ENCODE results near the genes POTEM and RNASE12.

DNA sequence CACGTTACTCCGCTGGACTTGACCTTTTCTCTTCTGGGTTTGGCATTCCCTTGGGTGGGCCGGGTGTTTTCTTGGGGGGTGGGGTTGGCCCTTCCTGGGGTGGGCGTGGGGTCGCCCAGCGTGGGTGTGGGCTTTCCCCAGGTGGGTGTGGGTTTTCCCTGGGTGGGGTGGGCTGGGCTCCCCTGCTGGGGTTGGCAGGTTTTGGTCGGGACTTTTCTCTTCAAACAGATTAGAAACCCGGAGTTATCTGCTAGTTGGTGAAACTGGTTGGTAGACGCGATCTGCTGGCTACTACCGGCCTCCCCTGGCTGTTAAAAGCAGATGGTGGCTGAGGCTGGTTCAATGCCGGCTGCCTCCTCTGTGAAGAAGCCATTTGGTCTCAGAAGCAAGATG is at the start of gene POTEM:
Gene POTEM, plus strand, starts transcription at position 270 of the 393 bp plus-strand sequence.
- PRO-cap = no peak
- RRBS, 2 experiments = no CpG with 5 or more reads among the region's 12 CpGs

DNA sequence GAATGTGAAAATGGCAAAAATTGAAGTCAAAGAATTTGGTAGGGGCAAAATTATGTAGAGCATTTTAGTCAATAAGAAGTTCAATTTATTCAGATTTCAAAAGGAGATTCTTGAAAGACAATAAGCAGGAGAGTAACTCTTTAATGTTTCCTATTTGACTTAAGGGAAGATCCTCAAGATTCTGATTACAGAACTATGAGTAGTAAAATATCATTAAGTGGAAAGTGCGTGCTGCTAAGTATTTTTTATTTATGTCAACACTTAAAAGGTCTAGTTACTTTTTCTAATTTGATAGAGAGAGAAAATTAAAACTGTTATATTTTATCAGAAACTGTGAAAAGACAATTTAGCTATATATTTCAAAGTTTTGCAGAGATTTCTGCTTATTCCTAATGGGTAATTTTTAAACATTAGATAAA is 6.6 kb downstream of the OR4N5 start:
- PRO-cap = no peak
- RRBS, 2 experiments = no CpG with 5 or more reads among the region's 1 CpG

DNA sequence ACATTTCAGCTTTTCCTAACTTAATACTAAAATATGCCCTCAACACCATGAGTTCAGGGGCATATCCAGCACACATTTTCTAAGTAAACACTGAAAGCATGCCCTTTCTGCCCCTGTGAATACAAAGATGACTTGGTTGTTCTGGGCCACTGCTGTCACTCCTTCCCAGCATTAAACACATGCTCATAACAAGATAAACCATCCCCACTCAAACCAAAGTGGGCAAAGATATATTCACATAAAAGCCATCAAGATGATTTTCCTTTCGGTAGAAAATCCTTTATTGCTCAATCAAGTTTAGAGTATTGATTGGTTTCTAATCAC is 2.0 kb downstream of the CCNB1IP1 start:
- PRO-cap = no peak
- RRBS, 2 experiments = no CpG with 5 or more reads among the region's 1 CpG

DNA sequence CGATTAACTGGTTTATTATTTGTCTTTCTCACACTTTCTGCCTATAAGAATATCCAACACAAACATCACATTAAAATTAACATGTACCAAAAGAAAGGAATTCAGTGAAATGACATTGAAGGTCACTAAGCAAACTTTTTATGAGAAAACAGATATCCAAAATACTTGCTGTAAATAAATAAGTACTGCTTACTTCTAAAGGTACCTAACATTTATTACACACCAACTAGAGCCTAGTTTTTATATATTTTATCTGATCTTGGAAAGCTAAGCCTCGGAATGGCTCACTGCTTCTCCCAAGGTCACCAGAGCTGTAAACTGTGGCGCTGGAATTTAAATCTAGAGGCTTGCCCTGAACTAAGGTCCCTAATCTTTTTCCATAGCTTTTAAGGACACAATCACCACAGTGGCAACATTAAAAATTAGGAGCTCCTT is 793 bp downstream of the CCNB1IP1 start:
- PRO-cap = no peak
- RRBS, 2 experiments = no CpG with 5 or more reads among the region's 3 CpGs

GRCh38 chr14:20417276-20418222 is 4.2 kb upstream of the TEP1 start:
- PRO-cap = no peak
- RRBS, 2 experiments = no CpG with 5 or more reads among the region's 7 CpGs

DNA sequence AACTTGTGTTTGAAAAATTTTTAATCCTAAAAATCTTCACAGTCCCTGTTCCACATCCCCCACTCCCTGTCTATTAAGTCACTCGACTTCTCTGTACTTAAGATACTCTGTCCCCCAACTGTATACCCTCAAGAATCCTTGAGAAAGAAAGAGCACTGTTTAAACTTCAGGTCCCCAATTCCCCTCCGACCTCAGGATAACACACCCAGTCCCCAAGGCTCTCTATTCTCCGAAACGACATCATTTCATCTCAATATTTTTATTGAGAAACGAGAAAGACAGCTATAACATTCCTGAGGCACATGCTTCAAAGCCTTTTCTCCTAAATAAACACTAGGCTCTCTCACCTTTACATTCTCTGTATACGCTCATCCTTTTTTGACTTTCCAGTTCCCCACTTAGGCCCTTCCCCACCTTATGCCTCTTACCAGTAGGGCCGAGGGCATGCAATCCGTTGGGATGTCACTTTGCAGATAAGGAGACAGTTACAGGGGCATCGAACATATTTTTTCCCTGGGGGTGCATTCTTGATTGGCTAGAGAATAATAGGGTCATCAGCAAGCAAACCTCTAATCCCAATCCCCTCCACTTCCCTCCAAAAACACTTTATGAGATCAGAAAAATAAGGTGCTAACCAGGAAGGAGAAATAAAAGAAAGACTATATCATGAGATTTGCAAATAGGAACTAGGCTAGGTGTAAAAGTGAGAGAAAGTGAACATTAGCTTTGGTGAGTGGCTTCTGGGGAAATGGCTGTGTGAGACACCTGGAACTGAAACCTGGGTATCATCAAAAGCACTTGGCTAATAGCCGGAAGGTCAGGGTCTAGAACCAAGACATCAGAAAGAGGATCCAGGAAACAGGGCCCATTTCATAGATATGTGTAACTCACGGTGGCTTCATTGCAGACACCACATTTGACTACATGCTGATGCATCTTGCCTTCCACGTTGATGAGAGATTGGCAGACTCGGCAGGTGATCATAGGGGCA is 1.2 kb downstream of the PIP4P1 start:
- PRO-cap = no peak
- RRBS, 2 experiments = no CpG with 5 or more reads among the region's 13 CpGs

DNA sequence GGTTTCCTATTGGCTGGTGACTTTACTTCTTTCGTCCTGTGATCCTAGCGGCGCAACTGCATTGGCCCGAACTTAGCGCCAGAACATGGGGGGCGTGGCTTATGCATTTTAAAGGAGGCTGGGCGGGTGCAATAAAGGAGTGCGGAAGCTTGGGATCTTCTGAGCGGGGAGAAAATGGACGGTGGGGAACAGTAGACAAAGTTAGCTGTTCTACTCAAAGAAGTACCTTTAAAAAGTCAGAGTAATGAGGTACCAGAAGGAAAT is 553 bp upstream of the PIP4P1 start:
- PRO-cap = unidirectional peak, plus-strand start at position 139 of the sequence
- RRBS, 2 experiments = no CpG with 5 or more reads among the region's 10 CpGs

DNA sequence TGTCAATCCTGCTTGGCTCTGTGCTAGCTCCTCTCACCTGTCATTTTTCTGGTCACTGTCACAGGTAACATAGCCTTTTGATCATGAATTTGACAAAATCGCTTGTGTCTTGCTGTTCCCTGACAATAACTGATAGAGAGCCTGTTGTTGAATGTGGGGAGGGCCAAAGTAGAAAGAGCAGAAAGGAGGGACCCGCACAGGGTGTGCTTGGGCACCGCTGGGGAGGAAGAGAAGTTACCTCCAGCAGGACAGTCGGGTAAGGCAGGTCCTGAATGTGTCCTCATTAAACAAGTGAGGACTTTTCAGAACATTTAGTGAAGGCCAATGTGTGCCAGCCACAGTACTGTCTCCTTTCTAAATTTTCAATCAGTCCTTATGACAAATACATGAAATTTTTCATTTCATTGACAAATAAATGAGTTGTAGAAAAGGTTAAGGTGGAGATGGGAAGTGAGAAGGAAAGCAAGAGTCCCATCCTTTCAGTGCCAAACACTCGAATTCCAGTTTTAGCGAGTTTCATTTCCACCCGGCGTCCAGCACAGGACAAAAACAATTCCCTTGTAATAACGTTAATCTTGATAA is at the start of gene RNASE12:
Gene RNASE12, minus strand, starts transcription at position 155 of the 582 bp plus-strand sequence.
- PRO-cap = no peak
- RRBS, 2 experiments = no CpG with 5 or more reads among the region's 9 CpGs

DNA sequence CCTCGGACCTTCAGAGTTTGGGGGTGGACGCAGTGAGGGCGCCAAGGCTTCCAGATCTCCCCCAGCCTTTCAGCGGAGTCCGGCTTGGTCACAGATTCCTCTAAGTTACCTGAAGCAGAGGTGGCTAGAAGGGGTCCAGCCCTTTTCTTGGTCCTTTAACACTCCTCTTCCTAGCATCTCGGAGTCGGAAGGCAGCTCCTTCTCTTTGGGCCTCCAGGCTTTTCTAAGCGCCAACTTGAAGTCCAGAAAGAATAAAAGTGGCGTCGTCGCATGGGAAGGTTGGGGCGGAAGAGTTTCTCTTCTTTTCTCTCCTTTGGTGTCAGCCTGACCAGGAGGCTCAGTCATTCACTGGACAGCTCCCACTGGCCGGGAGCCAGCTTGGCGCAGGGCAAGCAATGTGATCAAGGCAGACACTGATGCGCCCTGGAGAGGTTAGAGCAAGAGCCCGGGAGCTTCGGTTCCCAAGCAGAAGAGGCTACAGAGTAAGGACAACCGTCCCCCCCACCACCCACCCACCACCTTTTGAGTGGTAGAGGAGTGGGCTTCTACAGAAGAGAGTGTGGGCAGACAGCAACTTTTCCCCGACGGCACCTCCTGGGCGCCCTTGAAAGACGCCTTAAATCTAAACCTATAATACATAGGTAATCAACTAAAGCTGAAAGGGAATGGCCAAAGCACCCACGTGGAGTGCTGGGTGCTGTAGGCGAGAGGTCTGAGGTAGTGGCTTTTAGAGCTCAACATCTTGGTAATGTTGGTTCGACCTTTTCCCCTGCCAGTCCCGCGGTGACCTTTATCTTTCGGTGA is 9.4 kb downstream of the OR6S1 start:
- PRO-cap = no peak
- RRBS, 2 experiments = 3 to 5% methylated on average over 4 of the region's 28 CpGs

DNA sequence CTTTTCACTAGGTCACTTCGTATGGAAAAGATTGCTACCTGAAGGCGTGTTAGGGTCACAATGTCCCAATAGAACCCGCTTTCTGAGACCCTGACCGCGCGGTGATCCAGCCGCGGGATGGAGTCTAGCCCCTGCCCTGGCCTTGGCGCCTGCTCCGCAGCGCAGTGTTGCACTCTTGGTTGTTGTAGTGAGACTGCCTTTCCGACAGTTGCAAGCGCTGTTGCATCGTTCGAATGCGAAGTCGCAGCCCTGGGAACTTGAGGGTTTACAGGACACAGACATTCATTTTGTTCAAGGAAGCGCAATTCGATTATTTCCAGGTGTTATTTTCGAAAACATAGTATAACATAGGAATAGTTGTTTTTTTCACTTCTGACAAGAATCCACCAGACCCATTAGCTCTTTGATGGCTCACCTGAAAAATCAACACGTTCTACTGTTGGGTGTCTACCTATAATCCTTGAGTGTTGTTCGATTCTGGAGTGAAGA is 8.1 kb downstream of the OR6S1 start:
- PRO-cap = no peak
- RRBS, 2 experiments = no CpG with 5 or more reads among the region's 22 CpGs

DNA sequence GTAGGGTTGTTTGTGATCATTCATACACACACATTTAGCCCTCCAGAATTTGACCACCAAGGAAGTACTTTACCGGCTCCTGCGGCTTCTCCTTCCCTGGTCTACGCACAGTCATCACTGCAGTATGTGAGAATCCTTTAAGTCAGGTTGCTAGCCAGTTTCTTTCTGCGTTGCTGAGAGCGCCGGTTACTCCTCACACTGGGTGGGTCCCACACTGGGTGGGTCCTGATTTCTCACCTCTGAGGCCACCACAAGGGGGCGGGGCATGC is 25.2 kb upstream of the RNASE1 start:
- PRO-cap = no peak
- RRBS, 2 experiments = 96% methylated on average over 3 of the region's 7 CpGs; no CpG with 5 or more reads in 1 of the 2 experiments

DNA sequence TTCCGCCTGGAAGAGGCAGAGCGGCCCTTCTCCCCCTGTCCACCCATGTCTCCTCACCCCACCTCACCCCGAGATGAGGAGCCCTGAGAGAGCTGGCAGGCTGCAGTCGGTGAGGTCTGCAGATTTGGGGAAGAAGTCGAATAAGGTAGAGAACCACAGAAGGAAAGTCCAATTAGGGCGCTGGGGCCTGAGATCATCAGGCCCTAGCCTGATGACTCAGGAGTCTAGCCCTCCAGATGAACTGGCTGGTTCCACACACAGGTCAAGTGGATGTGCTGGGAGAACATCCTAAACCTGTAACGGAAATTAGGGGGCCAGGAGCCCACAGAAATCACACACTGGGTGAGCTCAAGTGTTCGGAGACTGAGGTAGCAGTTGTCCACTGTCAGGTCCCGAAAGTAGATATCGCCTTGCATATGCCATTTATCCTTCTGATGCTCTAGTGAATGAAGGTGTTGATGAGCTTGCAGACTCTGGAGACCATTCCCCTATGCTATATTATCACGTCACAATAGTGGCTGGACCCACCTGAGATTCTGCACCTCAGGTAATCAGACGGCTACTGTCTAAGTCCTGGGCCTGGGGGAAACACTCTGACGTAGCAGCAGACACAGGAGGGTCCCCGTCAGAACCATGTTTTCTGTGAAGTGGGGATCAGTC is 930 bp upstream of the METTL17 start:
- PRO-cap = no peak
- RRBS, 2 experiments = no CpG with 5 or more reads among the region's 14 CpGs

GRCh38 chr14:21015078-21015737 is 9.7 kb downstream of the NDRG2 start:
- PRO-cap = no peak
- RRBS, 2 experiments = no CpG with 5 or more reads among the region's 6 CpGs

- PRO-cap = no peak
- RRBS, 2 experiments = no CpG with 5 or more reads among the region's 8 CpGs
These were observed 3.8 kb downstream of the NDRG2 start for GRCh38 chr14:21020802-21021656.

GRCh38 chr14:21034011-21034419 is 592 bp downstream of the RNASE13 start:
- PRO-cap = no peak
- RRBS, 2 experiments = 80% methylated on average over 2 of the region's 3 CpGs; no CpG with 5 or more reads in 1 of the 2 experiments

GRCh38 chr14:21059857-21060310 is 2.3 kb downstream of the RNASE8 start:
- PRO-cap = no peak
- RRBS, 2 experiments = no CpG with 5 or more reads among the region's 3 CpGs

DNA sequence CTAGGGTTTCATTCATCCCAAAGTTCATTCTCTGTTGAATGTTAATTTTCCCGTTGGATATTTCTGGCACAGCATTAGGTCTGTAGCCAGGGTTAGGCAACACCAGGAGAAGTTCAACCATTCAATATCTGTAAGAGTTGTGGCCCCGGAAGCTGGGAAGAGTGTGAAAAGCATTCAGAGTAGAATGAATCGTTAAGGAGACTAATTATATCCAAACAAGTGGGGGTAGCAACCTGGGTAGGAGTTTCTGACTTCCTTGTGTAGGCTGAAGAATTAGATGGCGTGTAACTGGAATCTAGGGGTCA is 3.5 kb downstream of the RNASE8 start:
- PRO-cap = no peak
- RRBS, 2 experiments = no CpG with 5 or more reads among the region's 4 CpGs

DNA sequence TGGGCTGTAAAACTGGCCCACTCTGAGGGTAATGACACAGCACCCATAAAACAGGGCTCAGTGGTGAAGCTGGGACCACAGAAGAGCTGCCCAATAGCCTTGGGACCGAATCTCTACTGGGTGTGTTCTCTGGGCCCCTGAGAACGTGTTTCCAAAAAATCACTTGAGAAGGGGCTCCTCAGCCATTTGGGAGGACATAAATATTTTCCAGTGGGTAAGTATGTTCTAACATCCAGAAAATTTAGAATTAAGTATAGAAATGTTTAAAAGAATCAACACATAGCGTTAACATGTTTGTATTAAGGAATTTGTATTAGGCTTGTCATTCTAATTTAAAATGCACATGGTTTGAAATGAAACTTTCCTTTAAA is 3.8 kb downstream of the RNASE8 start:
- PRO-cap = no peak
- RRBS, 2 experiments = no CpG with 5 or more reads among the region's 3 CpGs

DNA sequence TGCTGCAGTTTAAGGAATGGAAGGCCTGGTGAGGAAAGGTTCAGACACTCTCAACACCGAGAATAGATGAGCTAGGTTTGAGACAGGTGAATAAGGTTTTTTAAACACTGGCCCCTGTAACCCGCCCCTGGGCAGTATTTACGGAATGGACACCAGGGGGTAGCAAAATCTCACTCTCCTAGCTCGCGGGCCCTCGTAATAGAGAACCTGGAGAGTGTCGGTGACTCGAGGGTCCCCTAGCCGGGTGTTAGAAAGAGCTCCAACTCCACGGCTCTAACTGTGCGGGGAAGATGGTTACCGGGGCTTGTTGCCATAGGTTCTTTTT is 1.7 kb upstream of the ARHGEF40 start:
- PRO-cap = no peak
- RRBS, 2 experiments = 0 to 6% methylated on average over 3 of the region's 12 CpGs

DNA sequence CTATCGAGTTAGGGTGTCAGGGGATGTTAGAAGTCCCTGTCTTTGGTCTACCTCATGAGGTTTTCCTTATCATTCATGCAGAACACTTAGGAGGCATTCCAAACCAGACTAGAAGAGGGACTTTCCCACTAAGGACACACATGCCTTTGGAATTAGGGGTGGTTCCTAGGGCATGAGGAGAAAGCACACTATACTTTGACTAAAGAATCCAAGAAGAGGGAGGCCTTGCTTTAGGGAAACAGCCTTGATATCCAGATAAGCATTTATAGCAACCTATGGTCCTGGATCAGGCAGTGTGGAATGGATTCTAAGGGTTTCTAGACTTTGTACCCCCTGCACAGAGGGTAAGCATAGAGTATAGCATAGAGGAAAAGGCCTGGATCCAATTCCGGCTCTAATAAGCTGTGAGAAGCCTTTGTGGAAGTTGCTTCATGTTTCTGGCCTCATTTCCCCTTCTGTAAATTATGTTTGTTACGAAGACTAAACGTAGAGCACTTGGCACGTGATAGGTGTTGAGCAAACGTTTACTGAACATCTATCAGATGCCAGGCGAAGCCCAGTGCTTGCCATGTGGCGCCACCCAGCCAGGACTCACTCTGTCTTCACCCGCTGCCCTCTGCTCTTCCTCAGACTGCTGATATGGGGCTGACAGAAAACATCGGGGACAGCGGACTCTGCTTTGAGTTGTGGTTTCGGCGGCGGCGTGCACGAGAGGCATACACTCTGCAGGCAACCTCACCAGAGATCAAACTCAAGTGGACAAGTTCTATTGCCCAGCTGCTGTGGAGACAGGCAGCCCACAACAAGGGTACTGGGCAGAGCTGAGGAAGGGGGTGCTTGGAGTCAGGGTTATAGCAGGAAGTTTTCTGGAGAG is 13.2 kb downstream of the ZNF219 start:
- PRO-cap = no peak
- RRBS, 2 experiments = no CpG with 5 or more reads among the region's 16 CpGs